ENCODE measurements around a stretch of chr1.

GRCh38 chr1:90031879-90032555 is 37.1 kb downstream of the ZNF326 start:
- PRO-cap = no peak

DNA sequence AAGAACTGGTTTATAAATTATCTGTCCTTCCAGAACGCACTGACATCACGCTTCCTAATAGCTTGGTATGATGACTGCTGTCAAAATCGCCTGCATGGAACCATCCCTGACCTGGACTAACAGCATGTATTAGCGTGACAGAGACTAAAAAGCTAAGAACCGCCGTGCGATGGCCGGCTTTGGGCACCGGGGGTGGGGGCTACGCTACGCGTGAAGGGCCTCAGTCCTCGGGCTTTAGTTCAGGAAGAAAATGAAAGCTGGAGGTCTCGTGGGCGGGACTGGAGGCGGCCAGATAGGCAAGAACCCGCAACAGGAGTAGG is 133.4 kb upstream of the BARHL2 start:
- PRO-cap = unidirectional peak, plus-strand start at position 237 of the sequence

GRCh38 chr1:90938729-90939350 is 83.0 kb downstream of the ZNF644 start:
- PRO-cap = no peak

DNA sequence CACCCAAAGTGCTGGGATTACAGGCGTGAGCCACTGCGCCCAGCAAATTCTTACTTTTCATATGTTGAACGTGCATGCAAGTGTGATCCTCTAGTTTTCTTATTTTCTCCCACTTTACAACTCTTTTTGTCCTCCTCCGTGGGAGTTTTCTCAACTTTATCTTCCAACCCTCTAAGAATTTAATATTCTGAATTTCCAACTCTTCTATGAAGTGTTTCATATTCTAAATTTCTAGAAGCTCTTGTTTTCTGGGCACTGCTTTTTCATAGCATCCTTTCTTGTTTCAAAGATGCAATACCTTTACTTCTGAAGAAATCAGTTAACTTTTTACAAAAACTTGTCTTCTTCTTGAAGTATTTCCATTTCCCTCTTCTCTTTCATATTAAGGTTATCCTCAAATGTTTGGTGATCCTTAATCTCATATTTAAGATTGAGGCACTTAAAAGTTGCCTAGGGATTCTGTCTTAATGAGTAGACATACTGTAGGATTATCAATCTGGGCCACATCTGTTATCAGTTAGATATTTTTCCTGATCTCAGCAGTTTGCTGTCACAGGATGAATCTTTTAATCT is 14.3 kb downstream of the ZNF644 start:
- PRO-cap = no peak

- PRO-cap = no peak
Observed at GRCh38 chr1:91070356-91070654, 48.5 kb upstream of the ZNF644 start.

- PRO-cap = no peak
Observed at GRCh38 chr1:91499699-91500238, 882 bp upstream of the CDC7 start.

DNA sequence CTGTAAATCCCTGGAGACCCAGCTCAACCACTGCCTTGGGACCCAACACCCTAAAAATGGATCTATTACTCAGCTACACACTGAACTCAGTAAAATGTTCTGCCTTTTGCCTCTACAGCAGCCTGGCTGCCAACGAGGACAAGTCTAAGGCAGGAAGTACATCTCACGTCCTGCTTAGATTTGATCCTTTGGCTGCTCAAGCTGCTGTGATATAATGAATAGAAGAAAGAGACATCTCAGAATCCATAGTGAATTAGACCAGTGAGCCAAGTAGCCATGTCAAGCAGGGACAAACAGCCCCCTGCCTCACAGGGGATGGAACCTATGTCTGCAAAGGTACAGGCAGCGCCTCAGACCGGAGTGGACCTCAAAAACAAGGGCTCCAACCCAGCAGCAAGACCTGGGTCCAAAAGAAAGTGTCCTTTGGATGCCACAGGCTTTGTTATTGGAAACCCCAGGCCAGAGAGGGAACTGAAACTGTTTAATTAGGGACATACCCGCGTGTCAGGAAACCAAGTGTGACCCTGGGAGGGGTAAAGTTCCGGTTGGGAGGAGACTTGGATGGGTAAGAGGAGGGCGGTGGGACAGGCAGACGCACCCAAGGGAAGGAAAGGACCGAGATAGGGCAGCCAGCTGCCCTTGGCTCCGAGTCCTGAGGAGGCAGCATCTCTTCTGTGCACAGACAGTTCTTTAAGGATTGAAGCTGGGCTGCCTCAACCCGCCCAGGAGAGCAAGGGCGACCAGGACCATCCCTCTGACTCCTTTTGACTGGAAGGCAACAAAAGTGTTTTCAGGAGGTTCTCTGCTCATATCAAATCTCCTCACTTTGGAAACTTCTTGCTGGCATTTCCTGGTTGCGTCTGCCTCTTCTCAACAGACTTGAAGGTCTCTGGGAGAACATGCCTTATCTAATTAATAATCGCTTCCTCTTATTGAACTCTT is 71.3 kb downstream of the CDC7 start:
- PRO-cap = no peak

- PRO-cap = no peak
Observed at GRCh38 chr1:91742849-91743472, 143.0 kb downstream of the TGFBR3 start.

GRCh38 chr1:91804199-91805298 is 81.4 kb downstream of the TGFBR3 start:
- PRO-cap = bidirectional peak, plus-strand start at chr1:91804586, minus-strand start at chr1:91804424

DNA sequence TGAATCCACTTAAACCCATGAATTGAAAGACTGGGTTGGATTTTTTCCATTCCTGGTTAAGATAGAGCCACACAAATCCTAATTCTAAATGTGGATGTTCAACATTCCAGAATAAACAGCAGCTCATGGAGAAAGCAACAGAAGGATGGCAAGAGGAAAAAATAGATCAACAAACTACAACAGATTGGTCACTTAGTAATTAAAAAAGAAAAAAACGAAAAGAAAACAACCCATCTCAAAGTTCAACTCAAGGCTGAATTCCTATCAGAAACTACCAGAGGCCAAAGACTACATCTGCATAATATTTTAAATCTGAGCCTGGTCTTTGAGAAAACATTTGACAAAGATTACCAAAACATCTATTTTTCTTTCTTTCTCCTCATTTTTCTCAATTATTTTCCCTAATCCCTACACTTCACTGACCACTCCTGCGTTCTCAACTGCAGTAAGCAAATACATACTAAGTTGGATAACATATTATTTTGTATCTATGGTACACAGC is 69.9 kb downstream of the TGFBR3 start:
- PRO-cap = no peak

DNA sequence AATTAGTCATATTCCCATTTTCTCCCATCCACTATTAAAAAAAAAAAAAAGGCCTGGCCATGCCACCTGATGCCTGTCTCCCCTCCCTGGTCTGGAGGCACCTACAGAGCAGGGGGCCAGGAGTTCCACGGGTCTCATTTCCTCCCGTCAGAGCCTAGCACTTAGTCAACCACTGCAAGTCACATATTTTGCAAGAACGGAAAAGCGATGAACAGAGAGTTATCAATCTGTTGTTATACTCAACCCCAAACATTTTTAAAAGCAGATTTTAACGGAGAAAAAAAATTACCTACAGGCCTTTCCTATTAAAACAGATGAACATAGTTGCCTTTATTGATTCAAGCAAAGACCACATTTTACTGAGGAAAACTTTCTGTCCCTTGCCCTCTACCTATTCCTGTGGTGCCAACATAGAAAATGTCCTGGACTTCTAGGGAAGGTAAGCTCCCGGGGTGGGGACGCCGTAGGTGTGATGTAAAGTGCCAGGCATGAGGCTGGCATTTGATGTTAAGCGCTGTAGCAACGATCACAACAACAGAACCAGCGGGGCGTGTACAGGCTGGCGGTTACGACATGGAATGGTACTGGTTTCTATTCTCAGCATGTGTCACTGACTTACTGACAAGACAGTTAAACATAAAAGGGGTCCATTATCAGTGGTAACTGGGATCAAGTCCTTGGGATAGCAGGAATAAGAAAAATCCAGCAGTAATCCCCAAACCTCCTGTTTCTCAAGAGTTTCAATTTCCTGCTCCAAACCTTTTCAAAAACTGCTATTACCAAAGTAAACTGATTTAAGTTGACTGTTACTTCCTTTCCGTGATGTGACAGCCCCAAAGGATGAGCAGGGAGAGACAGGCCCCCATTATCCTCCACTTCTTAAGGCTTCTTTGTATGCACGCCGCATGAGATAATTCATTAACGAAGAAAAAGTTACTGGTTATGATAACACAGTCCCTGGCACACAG is 59.0 kb downstream of the TGFBR3 start:
- PRO-cap = no peak

DNA sequence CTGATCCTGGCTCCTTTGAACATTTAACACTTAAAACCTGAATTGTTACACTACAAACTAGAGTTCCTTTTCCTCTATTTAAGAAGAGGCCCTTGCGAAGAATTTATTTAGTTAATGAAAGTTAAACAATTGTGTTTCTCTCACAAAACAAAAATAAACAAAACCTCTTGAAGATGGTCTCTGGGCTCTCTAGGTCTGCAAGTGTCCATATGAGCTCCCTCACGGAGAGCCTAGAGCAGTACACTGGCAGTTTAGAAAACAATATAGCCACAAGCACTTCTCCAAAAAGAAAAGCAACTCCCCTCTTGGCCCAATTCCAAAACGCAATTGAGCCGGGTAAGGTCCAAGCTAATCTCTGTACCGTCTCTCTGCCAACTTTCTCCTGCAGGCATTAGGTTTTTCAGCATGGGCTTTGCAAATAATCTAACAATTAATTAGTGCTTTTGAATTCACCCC is 40.1 kb downstream of the TGFBR3 start:
- PRO-cap = no peak

GRCh38 chr1:92168693-92169043 is 49.0 kb upstream of the C1orf146 start:
- PRO-cap = no peak

- PRO-cap = no peak
Observed at GRCh38 chr1:92176704-92177518, 40.8 kb upstream of the C1orf146 start.

- PRO-cap = no peak
Observed at GRCh38 chr1:92515568-92516370, 29.0 kb upstream of the GFI1 start.

DNA sequence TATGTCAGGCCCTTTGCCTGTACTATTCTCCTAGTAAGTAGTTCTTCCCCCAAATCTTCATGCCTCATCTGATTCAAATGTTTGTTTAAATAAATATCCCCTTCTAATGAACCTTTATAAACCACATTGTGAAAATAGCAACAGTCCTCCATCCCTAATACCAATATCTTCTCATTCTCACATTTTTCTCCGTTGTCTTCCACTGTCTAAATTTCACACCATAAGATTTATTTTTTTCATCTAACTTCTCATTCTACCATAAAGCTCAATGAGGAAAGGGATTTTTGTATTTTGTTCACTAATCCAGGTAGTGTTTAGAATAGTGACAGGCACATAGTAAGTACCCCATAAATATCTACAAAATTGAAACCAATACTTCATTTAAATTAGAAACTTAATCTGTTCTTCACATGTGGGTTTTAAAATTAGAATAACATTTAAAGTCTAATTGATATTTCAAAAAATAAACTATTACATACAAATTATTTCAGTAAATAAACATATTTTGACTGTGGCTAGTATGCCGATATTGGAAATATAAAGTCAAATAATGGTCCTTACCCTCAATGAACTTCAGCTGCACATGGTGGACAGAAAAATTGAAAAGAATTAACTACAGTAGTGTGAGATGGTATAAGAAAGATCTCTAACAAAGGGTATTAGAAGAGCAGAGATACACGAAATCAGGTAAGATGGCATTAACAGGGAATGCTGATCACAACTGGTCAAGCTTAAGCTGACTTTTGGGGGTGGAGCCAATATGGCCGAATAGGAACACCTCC is 101.9 kb upstream of the GFI1 start:
- PRO-cap = no peak

DNA sequence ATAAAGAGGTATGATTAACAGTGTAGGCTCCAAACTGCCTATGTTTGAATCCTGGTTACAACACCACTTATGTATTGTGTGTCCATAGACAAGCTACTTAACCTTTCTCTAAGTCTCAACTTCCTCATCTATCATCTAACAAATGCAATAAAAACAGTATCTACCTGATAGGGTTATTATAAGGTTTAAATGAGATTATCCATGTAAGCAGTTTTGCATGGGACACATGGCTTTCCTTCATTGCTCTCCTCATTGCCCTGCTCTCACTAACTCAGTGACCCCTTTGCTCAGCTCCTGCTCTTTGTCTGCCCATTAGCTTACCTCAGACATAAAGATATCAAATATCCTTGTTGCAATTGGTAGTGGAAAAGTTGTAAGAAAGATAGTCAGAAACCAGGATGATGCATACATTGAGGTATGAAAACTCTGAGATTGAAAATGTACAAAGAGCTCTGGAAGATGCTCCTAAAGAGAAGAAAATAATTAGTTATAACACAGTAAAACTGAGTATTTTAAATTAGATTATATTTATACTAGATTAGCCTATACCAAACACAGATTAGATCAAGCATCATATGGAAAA is 89.8 kb downstream of the EVI5 start:
- PRO-cap = no peak

DNA sequence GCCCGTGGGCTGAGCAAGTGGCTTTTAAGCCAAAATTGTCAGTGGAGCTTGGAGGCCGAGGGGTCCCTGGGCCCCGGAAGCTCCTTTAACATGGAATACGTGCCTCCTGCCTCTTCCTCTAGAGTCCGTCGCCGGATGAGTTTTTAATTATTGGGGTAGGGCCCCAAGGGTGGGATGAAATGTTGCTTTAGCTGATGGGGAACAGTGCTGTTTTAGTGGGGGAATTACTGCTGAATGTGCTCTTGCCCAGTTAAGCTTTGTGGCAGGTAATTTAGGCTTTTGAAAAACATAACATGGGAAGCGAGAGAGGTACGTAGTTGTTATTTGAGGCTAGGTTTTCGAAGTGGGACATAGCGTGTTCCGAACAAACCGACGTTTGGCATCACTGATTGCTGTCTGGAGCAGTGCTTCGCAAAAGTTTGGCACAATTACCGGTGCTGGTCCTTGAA is 776 bp downstream of the RPL5 start:
- PRO-cap = no peak

- PRO-cap = no peak
Observed at GRCh38 chr1:92839206-92839969, 7.5 kb downstream of the RPL5 start.

- PRO-cap = no peak
Observed at GRCh38 chr1:92841428-92842357, 9.9 kb downstream of the RPL5 start.